SK-N-SH (cell line): ENCODE measurements around the genes SH3BP2, NOP14, GRK4 and HGFAC.

GRCh38 chr4:2788231-2788919 lies 4.5 kb upstream of the SH3BP2 start:
- RRBS: no CpG with 5 or more reads among the region's 8 CpGs
CAGE:
- cytosol, long polyA plus RNA: no peak
- long polyA plus RNA: no peak
- nucleus, long polyA plus RNA: no peak

DNA sequence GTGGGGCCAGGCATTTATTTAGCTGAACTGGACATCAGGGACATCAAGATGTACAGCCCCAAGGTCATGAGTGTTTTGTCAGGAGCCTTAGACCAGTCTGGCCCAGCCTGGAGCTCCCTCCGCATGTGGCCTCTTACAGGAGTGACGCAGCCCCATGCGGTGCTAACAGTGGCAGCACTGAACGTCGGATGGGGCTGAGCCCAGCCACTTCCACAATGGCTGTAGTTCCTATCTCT lies 2.1 kb upstream of the SH3BP2 start:
- RRBS: no CpG with 5 or more reads among the region's 5 CpGs
CAGE:
- cytosol, long polyA plus RNA: no peak
- long polyA plus RNA: no peak
- nucleus, long polyA plus RNA: no peak

DNA sequence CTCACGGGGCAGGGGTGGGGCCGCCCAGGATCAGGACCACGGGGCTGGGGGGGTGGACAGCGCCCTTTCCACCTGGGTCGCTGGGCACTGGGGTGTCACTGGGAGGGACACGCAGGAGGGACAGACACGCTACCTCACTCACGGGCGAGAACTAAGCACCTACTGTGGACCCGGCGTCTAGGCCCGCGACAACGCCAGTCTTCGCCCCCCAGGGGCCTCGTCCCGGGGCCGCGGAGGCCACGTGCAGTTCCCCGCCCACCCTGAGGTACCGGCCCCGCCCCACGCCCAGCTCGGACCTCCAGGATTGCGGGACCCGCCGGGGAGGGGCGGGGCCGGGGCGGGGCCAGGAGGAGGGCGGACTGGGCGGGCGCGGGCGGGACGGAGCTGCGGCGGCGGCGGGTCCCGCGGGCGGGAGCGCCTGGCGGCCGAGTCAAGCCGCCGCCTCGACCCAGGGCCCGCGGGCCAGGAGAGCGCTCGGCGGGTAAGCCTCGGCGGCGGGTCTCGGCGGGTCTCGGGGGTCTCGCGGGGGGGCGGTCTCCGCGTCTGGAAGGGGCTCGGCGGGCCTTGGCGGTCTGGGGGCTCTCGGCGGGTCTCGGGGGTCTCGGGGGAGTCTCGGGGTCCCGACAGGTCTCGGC lies at the start of gene SH3BP2:
TSS of gene SH3BP2 (plus strand) at position 428 of the 635 bp plus-strand sequence.
- RRBS: 25% methylated on average over 19 of the region's 76 CpGs
CAGE:
- cytosol, long polyA plus RNA: start-site peak on the plus strand centred at position 399 of the sequence, 59 bp wide, 9 and 11 reads in 2 replicates
- long polyA plus RNA: no peak
- nucleus, long polyA plus RNA: start-site peak on the plus strand centred at position 400 of the sequence, 61 bp wide, 35 and 30 reads in 2 replicates

GRCh38 chr4:2824449-2825276 lies 19.0 kb upstream of the ADD1 start:
- RRBS: 99% methylated on average over 3 of the region's 34 CpGs
CAGE:
- cytosol, long polyA plus RNA: no peak
- long polyA plus RNA: no peak
- nucleus, long polyA plus RNA: no peak

DNA sequence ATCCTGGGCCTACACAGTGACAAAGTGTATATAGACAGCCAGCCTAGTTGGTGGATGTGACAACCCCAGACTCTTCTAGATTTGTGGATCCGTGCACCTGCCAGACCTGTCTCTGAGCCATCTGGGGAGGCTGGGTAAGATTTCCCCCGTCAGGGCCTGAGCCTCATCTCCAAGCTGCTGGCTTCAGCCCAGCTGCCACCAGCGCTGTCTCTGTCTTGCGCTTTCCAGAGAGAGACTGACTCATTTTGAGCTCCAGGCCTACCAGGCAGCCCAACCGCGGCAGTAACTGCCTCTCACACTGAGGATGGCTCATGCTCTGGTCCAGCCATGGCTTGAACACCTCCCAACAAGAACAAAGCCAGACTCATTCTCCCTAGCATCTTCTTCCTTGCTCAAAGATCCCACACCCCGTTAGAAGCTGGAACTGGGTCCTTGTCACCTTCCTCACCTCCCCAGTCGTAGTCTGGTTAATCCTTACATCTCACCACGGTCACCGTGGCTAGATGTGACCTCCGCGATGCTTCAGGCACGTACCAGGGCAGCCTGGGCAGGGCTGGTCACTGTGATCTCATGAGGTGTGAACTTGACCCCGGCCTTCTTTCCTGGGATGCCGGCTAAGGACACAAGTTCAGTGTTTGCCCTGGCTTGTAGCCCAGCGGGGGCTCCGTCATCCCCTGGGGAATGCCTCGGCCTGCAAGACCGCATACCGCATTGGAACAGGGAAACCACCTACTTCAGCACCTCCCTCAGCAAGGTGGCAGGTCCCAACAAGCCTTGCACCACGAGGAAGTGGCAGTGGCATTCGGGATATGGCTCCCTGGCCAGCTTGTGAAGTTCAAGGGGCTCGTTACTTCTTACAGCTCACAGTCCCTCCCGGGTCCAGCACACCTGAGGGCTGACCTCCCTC lies 2.4 kb upstream of the MFSD10 start:
- RRBS: no CpG with 5 or more reads among the region's 24 CpGs
CAGE:
- cytosol, long polyA plus RNA: no peak
- long polyA plus RNA: no peak
- nucleus, long polyA plus RNA: no peak

DNA sequence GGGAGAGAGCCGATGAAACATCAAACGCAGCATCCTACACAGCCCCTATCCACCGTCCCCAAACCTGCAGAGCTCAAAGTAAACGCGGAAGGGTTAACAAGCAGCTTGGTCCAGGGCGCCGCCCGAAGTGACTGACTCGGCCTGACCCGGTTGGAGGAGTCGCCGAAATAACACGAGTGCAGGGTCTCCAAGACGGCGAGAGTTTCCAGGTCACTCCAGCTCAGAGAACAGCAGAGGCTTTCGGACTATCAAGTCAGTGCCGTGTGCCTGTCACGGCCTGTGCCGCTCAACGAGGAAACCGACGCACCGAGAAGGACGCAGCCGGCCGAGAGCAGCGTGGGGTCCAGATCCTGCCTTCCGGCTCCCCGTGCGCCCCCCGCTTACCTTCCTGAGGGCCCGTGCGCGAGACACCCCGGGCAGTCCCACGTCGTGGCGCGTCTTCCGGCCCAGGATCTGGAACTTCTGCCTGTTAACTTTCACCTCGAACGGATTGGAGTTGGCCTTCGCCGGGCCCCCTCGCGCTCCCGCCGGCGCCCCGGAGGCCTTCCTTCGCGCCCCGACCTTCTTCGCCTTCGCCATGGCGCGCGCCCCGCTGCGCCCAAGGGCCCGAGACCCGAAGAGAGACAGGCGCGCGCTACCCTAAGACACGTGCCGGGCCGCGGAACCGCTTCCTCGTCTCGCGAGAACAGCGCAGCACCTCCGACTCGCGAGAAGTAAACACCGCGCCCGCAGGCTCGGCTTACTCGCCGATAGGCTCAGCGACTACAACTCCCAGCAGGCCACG lies at the start of gene NOP14:
TSS of gene NOP14 (minus strand) at position 666 of the 784 bp plus-strand sequence.
- RRBS: 2% methylated on average over 23 of the region's 85 CpGs
CAGE:
- cytosol, long polyA plus RNA: no peak
- long polyA plus RNA: no peak
- nucleus, long polyA plus RNA: no peak

DNA sequence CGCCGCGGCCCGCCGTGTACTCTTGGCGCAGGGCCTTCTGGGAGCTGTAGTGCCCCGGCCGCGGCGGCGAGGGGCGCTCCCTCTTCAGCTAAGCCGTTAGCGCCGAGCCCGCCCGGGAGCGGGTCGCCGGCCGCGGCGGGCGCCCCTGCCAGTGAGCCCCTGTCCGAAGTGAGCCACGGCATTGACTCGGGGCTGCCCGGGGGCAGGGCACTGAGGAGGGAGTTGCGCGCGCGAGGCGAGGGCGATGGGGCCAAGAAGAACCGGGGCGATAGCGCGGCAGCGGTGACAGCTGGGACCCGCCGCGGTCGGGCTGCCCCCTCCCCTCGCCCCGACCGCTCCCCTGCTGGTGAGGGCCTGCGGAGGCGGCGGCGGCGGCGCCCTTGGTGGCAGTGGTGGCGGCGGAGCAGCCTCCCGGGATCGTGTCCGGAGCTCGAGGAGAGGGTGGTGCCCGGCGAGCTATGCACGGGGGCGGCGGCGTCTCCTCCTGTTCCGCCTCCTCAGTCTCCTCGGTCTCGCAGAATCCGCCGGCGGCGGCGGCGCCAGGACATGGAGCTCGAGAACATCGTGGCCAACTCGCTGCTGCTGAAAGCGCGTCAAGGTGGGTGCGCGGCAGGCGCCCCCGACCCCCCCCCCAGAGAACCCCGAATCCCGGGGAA lies at the start of gene GRK4:
TSS of gene GRK4 (plus strand) at position 47 of the 656 bp plus-strand sequence.
- RRBS: 2% methylated on average over 37 of the region's 84 CpGs
CAGE:
- cytosol, long polyA plus RNA: no peak
- long polyA plus RNA: no peak
- nucleus, long polyA plus RNA: no peak

DNA sequence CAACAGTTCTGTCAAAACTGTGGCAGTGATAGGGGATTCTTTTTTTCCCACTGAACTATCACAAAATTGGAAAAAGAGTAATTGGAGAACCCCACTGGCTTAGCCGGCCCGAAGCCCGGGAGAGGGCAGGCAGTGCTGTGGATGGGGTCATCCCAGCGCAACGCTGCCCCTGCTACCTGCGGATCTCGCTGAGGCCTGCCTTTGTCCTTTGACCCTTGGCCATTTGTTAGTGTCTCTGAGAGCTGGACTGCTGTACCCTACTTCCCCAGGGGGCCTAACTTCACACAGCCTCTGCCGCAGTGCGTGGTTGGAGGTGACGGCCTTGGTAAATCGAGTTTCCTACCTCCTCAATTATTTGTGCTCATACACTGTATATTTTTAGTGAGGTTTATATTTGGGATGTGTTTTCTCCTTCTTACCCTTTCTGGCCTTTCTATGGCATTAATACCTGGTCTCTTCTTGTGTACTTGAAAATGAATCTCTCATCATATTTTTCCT lies 42.9 kb upstream of the MSANTD1 start:
- RRBS: no CpG with 5 or more reads among the region's 11 CpGs
CAGE:
- cytosol, long polyA plus RNA: no peak
- long polyA plus RNA: no peak
- nucleus, long polyA plus RNA: no peak

DNA sequence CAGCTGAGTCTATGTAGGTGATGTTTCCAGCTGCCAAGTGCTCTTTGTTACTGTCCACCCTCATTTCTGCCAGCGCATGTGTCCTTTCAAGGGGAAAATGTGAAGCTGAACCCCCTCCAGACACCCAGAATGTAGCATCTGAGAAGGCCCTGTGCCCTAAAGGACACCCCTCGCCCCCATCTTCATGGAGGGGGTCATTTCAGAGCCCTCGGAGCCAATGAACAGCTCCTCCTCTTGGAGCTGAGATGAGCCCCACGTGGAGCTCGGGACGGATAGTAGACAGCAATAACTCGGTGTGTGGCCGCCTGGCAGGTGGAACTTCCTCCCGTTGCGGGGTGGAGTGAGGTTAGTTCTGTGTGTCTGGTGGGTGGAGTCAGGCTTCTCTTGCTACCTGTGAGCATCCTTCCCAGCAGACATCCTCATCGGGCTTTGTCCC lies 6.1 kb upstream of the MSANTD1 start:
- RRBS: no CpG with 5 or more reads among the region's 11 CpGs
CAGE:
- cytosol, long polyA plus RNA: no peak
- long polyA plus RNA: no peak
- nucleus, long polyA plus RNA: start-site peak on the plus strand centred at position 230 of the sequence, 283 bp wide, 128 and 193 reads in 2 replicates

GRCh38 chr4:3386059-3386548 lies 55.7 kb upstream of the HGFAC start:
- RRBS: no CpG with 5 or more reads among the region's 8 CpGs
CAGE:
- cytosol, long polyA plus RNA: no peak
- long polyA plus RNA: no peak
- nucleus, long polyA plus RNA: no peak

GRCh38 chr4:3405373-3405641 lies 36.5 kb upstream of the HGFAC start:
- RRBS: no CpG with 5 or more reads among the region's 2 CpGs
CAGE:
- cytosol, long polyA plus RNA: no peak
- long polyA plus RNA: no peak
- nucleus, long polyA plus RNA: no peak

DNA sequence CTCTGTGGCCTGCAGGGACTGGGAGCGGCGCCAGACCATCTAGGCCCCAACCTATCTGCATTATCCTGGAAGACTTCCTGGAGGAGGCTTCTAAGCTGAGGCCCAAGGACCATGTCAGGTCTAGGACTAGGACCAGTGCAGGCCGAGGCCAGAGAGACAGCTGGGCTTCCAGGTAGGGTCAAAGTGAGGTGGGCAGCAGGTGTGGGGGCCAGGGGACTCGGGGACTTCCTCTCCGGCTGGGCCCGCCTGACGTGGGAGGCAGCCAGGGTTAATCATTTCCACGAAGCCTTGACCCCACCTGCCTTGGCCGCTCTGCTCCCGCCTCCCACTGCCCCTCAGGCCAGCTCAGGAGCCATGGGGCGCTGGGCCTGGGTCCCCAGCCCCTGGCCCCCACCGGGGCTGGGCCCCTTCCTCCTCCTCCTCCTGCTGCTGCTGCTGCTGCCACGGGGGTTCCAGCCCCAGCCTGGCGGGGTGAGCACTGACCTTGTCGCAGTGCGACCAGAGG lies at the start of gene HGFAC:
TSS of gene HGFAC (plus strand) at position 321 of the 505 bp plus-strand sequence.
- RRBS: no CpG with 5 or more reads among the region's 16 CpGs
CAGE:
- cytosol, long polyA plus RNA: no peak
- long polyA plus RNA: no peak
- nucleus, long polyA plus RNA: no peak

- RRBS: 97% methylated on average over 4 of the region's 12 CpGs
CAGE:
- cytosol, long polyA plus RNA: no peak
- long polyA plus RNA: no peak
- nucleus, long polyA plus RNA: no peak
These were observed 18.1 kb downstream of the LRPAP1 start for GRCh38 chr4:3514096-3514575.

DNA sequence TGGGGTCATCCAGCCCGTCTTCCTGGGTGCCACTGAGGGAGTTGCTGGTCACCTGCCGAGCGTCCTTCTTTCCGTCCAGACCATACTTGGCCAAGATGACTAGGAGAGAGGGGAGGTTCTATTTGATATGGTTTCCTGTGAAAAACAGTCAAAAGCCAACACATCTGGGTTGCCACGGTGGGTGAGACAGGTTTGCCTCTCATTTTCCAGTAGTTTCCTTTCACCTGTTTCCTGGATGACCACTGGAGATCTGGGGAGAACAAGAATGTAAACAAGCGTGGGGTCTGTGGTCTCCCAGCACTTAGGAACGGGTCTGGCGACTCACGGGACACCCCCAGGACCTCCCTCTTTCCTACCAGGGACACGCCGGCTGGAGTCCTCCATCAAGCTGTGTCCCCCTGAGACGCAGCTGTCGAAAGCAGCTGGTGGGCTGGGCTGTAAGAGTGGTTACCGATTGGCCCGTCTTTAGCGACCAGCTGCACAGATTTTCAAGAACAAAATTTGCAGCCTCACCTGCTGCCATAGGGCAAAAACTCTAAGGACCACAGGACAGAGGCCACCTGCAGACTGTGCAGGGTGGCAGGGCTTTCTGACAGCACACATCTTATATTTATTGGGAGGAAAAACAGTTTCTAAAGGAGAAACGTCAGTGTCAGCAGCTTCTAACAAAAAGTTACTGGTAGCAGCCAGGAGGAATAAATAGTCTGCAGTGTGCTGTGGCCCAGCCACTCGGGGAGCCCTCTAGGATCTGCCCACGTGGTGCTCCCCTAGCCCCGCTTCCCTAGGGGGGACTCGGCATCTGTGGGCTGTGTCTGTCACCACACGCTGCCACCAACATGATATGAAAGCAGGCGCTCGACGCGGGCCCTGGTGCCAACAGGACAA lies 11.9 kb downstream of the LRPAP1 start:
- RRBS: no CpG with 5 or more reads among the region's 26 CpGs
CAGE:
- cytosol, long polyA plus RNA: no peak
- long polyA plus RNA: no peak
- nucleus, long polyA plus RNA: no peak

DNA sequence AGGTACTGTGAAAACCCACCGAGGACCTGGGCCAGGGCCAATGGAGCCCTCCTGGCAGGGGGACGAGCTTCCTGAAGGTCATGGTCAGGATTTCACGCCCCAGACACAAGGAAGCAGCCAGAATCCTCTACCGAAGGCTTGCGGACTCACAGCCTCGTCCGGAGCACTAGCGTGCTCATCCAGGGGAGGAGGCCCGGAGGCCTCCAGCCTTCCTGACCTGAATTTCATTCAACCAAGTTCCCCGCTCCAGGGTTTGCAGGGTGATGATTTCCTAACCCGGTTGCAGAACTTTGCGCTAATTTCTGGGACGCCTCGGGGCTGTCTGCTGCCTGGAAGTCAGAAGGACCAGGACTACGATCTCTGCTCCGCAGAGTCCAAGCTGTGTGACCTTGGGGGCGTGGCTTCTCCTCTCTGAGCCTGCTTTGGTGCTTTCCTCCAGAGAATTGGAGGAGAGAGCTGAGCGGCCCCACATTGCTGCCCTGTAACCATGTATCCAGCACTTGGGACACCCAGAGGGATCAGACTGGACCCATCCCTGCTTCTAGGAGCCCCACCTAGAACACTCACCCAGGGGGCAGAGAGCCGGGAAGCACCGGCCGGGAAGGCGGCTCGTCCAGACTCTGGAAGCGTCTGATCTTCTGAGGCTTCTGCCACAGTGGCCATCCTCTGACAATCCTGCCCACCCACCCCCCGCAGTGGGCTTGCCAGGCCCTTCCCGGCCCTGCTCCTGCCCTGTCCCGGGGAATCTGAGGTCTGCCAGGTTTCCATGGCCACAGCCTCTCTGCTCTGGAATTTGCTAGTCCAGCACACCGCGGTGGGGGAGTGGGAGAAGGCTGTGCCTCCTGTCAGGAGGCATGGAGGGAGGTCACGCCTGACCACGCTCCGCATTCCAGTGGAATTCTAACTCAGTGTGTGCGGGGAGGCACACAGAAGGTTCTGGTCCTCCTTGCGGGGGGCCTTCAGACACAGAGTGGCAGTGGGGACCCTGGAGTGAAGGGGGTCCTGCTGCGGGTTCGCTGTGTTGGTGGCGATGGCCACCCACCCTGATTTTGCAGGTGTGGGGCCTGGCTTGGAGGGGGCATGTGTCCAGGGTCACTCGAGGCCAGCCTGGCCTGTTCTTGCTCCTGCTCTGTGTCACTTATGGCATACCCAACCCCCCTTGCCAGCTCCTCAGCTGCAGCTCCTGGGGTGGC lies 55.9 kb upstream of the ADRA2C start:
- RRBS: 68% methylated on average over 3 of the region's 38 CpGs
CAGE:
- cytosol, long polyA plus RNA: no peak
- long polyA plus RNA: no peak
- nucleus, long polyA plus RNA: no peak

DNA sequence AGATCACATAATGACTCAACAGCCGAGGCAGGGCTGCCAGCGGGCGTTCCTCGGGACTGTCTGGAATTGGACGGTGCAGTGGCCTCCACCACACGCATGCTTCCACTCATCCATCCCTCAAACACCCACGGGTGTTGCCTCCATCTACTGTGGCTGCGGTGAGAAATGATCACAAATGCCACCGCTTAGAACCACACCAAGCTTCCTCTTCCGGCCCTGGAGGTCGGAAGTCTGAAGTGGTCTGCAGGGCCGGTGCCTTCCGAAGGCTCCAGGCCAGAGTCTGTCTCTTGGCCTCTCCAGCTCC lies 6.8 kb upstream of the ADRA2C start:
- RRBS: no CpG with 5 or more reads among the region's 13 CpGs
CAGE:
- cytosol, long polyA plus RNA: no peak
- long polyA plus RNA: no peak
- nucleus, long polyA plus RNA: no peak

- RRBS: no CpG with 5 or more reads among the region's 17 CpGs
CAGE:
- cytosol, long polyA plus RNA: no peak
- long polyA plus RNA: no peak
- nucleus, long polyA plus RNA: no peak
These were observed 163.3 kb downstream of the ADRA2C start for GRCh38 chr4:3929340-3930027.

DNA sequence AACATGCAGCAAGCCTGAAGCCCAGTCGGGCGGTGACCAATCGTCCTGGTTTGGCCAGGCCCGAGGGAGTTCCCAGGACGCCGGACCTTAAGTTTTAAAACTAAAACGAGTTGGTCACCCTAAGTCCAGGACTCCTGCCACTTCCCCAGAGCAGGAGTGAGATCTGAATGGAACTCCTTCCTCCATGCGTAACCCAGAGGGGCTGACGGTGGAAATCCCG lies 294 bp downstream of the LYAR start:
- RRBS: no CpG with 5 or more reads among the region's 10 CpGs
CAGE:
- cytosol, long polyA plus RNA: no peak
- long polyA plus RNA: no peak
- nucleus, long polyA plus RNA: no peak

DNA sequence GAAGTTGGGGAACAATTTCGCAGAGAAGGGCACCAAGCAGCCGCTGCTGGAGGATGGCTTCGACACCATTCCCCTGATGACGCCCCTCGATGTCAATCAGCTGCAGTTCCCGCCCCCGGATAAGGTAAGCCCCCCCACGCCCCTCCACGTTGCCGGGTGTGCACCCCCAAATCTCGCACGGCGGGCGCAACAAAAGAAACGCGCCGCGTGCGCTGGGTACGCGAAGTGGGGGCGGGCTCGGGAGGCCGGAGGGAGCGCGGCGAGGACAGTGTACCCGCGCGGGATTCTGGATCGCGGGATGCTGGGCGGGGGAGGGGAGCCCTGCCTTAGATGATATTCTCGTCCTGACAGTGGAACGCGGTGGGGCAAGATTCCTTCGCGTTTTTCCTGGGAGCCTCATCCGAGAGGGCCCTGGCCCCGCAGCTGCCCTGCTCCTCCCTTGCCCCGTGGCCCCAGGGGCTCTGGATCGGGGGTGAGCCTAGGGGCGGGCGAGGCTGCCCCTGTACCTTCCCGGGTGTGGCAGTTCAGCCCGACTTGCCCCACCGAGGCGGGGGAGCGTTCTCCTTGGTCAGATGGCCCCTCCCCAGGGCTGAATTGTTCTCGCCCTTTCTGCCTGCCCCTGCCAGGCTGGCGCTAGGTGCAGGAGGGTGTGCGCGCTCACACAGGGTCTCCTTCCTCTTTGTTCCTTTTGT lies 879 bp downstream of the NSG1 start:
- RRBS: 7% methylated on average over 10 of the region's 53 CpGs
CAGE:
- cytosol, long polyA plus RNA: no peak
- long polyA plus RNA: no peak
- nucleus, long polyA plus RNA: no peak

DNA sequence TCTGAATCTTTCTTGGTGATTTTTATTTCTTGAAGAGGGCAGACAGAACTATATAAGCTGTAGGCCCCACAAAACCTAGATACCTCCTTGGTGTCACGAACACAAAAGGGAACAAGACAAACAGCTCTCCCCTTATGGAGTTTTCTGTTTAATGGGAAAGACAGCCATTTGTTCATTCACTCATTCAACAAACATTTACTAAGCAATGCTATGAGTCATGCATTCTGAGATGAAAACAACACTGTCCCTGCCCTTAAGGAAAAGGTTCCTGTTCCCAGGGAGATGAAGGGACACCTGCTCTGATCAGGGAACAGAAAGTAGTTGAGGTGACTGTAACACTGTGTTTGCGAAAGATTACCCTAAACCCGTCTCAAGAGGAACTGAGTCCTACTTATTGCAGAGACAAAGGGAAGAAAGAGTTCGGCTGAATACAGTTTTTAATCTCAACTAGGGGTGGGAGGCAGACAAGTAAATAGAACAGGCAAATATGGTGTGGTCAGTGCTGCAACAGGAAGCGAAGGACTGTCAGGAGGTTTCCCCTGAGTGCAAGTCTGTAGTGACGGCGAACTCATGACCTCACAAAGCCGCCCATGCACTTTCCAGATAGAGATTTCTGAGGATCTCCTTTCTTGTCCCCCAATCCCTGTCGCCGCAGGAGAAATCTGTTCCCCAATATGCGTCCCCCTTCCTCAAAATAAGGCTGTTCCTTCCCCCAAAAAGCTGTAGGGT lies 757 bp downstream of the STX18 start:
- RRBS: no CpG with 5 or more reads among the region's 11 CpGs
CAGE:
- cytosol, long polyA plus RNA: no peak
- long polyA plus RNA: no peak
- nucleus, long polyA plus RNA: no peak